ENCODE results near the genes NQO1 and VAC14.

- PRO-cap = bidirectional peak, plus-strand start at chr16:69726548, minus-strand start at chr16:69726560
- RAMPAGE, long total RNA, 4 experiments = start-site peak on the minus strand in 1 of 4 experiments, at chr16:69726455-69726562 at its widest, 20 to 99 reads per replicate
These were observed at the start of gene NQO1 for GRCh38 chr16:69726055-69727204. Gene NQO1 (minus strand): TSS chr16:69726560.

GRCh38 chr16:69830559-69831262, 68.6 kb downstream of the WWP2 start:
- PRO-cap = no peak
- RAMPAGE, long total RNA, 4 experiments = no peak in any of the 4 experiments

DNA sequence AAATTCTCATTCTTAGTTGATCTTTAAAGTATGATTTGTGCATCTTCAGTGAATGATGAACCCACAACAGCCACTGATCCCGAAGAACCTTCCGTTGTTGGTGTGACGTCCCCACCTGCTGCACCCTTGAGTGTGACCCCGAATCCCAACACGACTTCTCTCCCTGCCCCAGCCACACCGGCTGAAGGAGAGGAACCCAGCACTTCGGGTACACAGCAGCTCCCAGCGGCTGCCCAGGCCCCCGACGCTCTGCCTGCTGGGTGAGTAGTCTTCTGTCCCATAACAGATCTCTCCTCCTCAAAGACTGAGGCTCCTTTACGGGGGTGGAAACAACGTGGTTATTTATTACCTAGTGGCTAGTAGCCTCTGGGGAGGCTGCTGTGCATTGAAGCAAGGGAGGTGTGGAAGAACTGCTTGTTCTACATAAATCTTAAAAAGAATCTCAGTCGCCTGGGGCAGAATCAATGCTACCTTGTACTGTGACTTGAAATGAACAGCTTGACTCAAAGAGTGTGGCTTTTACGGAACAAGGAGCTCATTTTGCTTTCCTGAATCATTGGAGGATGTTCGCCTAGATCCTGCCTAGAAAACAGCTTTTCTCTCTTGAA, 63.0 kb upstream of the CLEC18A start:
- PRO-cap = no peak
- RAMPAGE, long total RNA, 4 experiments = no peak in any of the 4 experiments

GRCh38 chr16:69927192-69927908, 23.8 kb upstream of the CLEC18A start:
- PRO-cap = no peak
- RAMPAGE, long total RNA, 4 experiments = no peak in any of the 4 experiments

DNA sequence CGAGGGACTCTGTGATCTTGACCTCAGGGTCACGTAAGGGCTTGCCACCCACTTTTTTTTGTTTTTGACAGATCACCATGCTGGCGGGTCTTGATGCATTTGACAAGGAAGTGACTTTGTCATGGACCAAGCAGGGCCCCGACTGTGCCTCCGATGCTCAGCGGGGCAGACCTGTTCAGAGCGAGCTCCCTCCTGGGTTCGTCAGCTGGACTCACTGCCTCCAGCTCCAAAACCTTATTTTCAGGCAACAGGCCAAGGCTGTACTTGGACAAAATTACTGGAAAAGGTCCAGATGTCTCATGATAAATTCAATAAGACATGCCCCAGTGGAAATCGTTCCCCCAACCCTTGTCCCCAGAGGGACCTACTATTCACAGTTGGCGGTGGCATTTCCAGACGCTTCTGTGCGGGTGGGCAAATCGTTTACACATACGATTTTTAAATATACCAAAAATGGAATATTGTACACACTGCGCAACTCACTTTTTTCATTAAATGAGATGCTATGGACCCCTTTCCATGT, 8.9 kb upstream of the CLEC18A start:
- PRO-cap = no peak
- RAMPAGE, long total RNA, 4 experiments = no peak in any of the 4 experiments

- PRO-cap = no peak
- RAMPAGE, long total RNA, 4 experiments = no peak in any of the 4 experiments
These were observed 7.9 kb upstream of the CLEC18A start for GRCh38 chr16:69943211-69943576.

GRCh38 chr16:70264671-70265246, 13.0 kb upstream of the EXOSC6 start:
- PRO-cap = no peak
- RAMPAGE, long total RNA, 4 experiments = no peak in any of the 4 experiments

DNA sequence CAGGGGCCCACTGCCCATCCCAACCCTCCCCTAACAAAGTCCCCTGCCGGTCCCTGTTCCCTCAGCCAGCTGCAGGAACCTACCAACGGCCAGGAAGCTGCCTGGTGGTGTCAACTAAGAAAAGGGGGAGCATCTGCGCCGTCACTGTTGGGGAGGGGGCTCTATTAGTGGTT, 33.4 kb downstream of the DDX19A start:
- PRO-cap = no peak
- RAMPAGE, long total RNA, 4 experiments = no peak in any of the 4 experiments

DNA sequence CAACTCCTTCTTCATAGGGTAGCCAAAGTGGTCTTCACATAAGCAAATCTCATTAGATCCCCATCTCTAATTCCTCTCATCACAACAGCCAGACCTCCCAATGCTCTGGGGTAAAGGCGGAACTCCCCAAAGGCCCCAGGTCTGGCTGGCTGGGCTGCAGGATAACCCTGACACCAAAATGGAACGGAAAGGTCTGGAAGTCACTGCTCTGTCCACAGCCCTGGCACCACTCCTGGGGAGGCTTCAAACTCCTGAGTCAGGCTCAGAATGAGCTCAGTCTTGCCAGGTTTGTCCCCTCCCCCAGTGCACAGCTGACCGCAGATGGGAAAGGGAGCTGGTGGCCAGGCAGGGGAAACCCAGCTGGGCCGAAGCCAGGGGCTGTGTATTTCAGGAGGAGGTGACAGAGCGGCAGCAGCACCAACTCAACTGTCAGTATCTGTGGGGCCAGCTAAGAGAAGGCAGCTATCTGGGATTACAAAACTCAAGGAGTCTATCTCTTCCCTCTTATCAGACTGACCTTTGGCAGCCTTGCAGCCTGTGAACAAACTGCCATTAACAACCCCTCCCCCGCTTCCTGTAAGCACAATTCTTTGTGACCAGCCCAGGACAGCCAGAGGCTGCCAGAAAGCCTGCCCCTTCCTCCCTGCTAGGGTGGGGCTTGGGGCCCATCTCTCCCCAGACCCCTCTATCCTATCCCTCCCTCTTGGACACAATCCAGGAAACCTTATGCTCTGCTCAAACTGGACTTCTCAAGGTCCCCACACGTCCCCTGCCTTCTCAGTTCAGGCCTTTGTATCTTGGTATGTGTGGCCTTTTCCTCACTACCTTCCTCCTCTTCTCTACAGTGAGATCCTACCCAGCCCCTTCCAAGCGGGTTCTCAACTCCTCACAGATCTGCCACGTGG, 10.7 kb downstream of the ST3GAL2 start:
- PRO-cap = no peak
- RAMPAGE, long total RNA, 4 experiments = no peak in any of the 4 experiments

- PRO-cap = no peak
- RAMPAGE, long total RNA, 4 experiments = no peak in any of the 4 experiments
These were observed 45.5 kb downstream of the SF3B3 start for GRCh38 chr16:70568855-70569772.

DNA sequence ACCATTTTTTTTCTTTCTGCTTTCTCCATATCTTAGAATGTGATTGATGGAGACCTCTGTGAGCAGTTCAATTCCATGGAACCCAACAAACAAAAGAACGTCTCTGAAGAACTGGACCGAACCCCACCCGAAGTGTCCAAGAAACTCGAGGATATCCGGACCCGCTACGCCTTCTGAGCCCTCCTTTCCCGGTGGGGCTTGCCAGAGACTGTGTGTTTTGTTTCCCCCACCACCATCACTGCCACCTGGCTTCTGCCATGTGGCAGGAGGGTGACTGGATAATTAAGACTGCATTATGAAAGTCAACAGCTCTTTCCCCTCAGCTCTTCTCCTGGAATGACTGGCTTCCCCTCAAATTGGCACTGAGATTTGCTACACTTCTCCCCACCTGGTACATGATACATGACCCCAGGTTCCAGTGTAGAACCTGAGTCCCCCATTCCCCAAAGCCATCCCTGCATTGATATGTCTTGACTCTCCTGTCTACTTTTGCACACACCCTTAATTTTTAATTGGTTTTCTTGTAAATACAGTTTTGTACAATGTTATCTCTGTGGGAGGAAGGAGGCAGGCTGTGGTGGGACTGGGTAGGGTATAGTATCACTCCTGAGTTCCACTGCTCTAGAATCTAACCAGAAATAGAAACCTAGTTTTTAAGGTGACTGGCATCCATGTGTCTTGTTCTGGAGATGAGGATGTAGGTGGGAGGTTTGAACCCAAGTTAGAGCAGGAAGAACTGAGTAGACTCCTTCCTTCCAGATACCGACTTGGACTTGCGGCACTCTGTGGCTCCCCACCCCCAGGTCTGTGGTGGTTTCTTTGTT, 48.2 kb downstream of the SF3B3 start:
- PRO-cap = no peak
- RAMPAGE, long total RNA, 4 experiments = no peak in any of the 4 experiments

GRCh38 chr16:70572815-70573251, 49.2 kb downstream of the SF3B3 start:
- PRO-cap = no peak
- RAMPAGE, long total RNA, 4 experiments = no peak in any of the 4 experiments

DNA sequence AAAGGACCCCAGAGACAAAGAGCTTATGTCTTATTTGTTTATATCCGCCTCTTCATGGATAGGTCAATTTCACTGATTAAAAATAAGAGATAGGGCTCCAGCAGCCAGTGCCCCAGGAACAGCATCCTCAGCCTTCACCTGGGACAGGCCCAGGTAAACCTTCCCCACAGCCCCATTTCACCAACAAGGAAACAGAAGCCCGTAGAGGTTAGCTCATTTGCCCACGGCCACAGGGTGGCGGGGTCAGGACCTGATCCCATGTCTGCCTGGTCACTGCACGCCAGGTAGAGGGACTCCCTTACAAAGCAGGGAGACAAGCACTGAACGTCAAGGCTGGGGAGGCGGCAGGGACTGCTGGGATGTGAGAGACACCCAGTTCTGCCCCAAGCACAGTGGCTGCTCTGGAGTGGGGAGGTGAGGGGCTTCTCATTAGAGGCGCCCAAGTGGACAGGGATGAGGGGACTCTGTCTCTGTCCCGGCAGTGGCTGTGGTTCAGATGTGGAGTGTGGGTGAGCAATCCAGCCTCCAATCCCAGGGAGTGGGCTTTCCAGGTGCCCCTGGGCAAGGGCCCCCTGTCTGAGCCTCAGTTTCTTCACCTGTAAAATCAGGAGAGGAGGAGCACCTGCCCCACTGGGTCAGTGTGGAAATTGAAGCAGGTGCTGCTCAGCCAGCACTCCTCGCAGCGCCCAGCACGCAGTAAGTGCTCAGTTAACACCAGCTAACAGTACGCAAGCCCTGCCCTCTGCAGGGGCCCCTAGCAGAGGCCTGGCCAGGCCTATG, 3.0 kb downstream of the MTSS2 start:
- PRO-cap = no peak
- RAMPAGE, long total RNA, 4 experiments = no peak in any of the 4 experiments

- PRO-cap = unidirectional peak, plus-strand start at chr16:70700310
- RAMPAGE, long total RNA, 4 experiments = no peak in any of the 4 experiments
These were observed 14.0 kb upstream of the MTSS2 start for GRCh38 chr16:70699596-70700554.

GRCh38 chr16:70729820-70730493, 44.1 kb upstream of the MTSS2 start:
- PRO-cap = no peak
- RAMPAGE, long total RNA, 4 experiments = no peak in any of the 4 experiments

DNA sequence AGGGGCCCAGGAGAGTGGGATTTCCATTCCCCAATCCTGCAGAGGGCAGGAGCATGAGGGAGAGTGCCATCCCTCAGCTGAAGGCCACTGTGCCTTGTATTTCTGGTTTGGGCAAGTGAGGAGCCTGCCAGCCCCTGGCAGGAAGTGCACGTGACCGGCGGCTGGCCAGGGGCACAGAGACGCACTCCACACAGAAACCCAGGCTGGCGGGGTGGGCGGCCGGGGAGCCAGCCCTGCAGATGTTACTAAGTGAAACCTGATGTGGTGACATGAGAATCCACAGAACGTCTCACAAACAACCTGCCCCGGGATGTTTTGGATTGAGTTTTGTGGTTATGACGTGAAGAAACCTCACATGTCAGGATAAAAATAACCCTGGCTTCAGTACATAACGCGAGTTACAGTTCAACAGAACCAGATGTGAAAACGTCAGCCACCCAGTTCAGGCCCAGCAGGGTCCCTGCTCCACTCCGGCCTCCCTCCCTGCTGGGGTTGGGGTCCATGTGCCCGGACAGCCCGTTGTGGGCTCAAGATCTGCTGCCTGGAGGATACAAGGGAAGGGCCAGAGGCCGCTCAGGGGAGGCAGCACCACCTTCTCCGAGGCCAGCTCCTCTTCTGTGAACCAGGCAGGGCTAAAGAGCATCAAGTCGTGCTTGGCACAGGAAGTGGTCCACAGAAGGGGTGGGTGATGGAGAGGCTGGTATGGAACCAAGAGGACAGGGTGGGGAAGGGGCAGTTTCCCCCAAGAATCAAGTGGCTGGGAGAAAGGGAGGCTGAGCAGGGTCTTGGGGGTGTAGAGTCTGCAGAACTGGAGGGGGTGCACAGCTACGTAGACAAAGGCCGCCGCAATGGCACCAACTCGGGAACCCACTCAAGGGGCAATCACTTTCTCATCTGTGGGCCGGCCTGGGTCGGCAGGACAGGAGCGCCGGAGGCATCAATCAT, 51.9 kb upstream of the MTSS2 start:
- PRO-cap = no peak
- RAMPAGE, long total RNA, 4 experiments = no peak in any of the 4 experiments

DNA sequence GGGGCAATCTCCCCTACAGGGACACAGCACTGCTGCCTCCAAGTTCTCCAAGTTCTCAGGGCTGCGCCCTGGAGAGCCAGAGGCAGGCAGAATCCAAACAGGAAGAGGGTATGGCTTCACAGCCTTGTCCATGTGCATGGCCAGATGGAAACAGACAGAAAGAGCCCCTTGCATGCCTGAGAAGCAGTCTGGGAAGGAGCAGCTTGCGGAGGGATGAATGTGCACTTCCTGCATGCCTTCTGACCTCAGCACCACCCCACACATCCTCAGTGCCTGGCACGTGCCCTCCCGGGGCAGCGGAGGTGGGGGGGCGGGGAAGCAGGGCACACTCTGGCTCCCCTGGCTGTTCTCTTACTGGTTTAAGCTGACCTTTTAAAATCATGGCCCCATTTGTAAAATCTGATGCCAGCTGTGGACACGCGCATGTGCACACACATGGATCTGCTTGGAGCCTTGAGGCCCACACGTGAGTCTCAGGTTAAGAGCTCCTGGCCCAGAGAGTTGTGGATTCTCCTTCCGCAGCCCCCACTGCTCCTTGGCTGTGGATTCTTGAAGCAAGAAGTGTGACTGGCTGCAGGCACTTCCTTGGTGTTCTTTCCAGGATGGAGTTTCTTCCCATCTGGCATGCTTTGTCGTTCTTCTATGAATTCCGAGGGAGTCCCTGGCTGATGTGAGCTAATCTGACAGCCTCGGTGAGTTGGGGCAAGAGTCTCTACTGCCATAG, 55.4 kb upstream of the MTSS2 start:
- PRO-cap = no peak
- RAMPAGE, long total RNA, 4 experiments = no peak in any of the 4 experiments

- PRO-cap = no peak
- RAMPAGE, long total RNA, 4 experiments = no peak in any of the 4 experiments
These were observed 55.3 kb downstream of the VAC14 start for GRCh38 chr16:70745622-70746083.

GRCh38 chr16:70747570-70748668, 53.0 kb downstream of the VAC14 start:
- PRO-cap = no peak
- RAMPAGE, long total RNA, 4 experiments = no peak in any of the 4 experiments

- PRO-cap = bidirectional peak, plus-strand start at chr16:70801307, minus-strand start at chr16:70801146
- RAMPAGE, long total RNA, 4 experiments = start-site peak on the minus strand in 1 of 4 experiments, at chr16:70800801-70801173 at its widest, 20 to 23 reads per replicate
These were observed at the start of gene VAC14 for GRCh38 chr16:70800168-70801519. Gene VAC14 (minus strand): TSS chr16:70801158.